Ascending aorta (tissue), 1 donor: ENCODE measurements around a stretch of chr18.

GRCh38 chr18:73240-73680 lies 23.8 kb upstream of the TUBB8B start:
- PRO-cap, result no peak

DNA sequence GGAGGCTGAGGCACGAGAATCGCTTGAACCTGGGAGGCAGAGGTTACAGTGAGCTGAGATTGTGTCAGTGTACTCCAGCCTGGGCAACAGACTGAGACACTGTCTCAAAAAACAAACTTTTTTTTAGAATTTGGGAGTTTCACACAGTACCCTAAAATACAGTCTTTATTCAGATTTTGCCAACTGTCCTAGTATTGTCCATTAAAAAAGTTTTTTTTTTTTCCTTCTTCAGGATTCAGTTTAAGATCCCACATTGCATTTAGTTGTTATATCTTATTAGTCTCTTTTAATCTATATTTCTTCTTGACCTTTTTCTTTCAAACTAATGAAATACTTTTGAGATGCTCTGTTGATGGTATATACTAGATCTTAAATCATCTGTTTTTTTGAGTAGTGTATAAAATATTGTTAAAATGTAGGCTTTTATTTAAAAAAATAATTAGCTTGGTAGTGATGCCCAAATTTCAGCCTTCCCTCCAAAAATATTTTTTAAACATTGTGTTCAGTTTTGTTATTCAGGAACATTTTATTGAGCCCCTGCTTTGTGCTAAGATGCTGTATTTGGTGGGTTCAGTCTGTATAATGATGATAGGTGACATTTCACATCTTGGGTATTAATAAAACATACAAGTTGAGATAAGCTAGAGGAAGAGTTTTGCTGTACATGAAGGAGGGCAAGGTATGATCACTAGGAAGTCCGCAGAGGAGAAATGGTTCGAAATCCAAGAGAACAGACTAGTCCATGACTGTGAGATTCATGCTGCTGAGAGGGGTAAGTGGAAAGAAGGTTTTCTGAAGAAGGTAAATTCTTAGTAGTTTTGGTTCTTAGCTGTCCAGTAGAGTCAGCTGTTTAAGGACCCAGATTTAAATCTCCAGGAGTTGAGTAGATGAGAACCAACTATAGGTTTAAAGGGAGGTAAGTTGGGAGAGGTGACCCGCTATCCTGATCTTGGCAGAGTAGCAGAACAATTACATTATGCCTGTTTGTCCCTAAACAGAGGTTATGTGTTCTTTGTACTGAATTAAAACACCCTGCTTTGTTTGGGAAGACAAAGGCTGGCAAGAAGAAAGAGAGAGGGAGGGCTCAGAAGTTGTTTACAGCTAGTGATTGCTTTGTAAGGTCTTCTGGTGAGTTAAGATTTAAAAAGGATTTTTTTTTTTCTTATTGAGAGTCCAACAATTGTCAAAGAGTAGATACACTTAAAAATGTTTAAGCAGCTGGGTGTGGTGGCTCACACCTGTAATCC lies 36.9 kb downstream of the USP14 start:
- PRO-cap, result no peak

GRCh38 chr18:361980-362208 lies 94.0 kb upstream of the THOC1 start:
- PRO-cap, result no peak

- PRO-cap, result no peak
These were observed 9.2 kb downstream of the TYMS start for GRCh38 chr18:666327-667452.

DNA sequence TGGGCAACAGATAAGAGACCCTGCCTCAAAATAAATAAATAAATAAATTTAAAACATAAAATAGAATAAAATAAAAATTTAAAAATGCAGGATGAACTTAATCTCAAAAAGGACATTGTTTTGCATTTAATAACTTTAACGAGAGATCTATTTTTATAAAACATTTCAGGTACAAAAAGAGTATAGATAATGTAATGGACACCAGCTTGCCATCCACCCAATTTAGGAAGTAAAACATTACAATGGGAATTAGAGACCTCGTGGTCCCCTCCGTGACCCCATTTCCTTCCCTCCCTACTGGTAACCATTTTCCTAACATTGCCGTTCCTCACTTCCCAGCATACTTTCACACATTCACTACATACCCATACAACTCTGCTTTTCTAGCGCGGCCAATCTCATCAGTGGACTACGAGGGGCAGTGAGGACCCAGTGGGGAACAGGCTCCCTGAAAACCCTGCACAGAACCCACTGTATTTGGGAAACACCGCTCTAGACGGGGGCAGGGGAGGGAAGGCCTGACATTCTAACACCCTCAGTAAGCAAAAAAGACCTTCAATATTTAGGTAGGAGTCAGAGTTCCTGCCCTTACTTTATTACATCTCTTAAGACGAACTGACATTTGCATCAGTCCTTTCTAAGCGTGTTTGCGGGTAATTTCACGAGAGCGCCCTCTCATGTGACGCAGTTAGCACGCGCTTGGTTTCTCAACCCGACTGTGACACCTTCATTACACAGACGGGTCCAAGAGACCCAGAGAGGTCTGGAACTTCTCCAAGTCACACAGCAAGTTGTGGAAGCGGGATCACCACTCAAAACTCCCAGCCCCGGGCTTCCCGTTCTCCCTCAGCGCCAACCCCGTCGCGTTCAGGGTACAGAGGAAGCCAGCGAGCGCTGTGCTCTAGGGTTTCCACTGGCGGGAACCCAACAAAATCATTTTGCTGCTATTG lies 1.0 kb downstream of the ENOSF1 start:
- PRO-cap, result bidirectional peak, plus-strand start at position 730 of the sequence, minus-strand start at position 649 of the sequence

DNA sequence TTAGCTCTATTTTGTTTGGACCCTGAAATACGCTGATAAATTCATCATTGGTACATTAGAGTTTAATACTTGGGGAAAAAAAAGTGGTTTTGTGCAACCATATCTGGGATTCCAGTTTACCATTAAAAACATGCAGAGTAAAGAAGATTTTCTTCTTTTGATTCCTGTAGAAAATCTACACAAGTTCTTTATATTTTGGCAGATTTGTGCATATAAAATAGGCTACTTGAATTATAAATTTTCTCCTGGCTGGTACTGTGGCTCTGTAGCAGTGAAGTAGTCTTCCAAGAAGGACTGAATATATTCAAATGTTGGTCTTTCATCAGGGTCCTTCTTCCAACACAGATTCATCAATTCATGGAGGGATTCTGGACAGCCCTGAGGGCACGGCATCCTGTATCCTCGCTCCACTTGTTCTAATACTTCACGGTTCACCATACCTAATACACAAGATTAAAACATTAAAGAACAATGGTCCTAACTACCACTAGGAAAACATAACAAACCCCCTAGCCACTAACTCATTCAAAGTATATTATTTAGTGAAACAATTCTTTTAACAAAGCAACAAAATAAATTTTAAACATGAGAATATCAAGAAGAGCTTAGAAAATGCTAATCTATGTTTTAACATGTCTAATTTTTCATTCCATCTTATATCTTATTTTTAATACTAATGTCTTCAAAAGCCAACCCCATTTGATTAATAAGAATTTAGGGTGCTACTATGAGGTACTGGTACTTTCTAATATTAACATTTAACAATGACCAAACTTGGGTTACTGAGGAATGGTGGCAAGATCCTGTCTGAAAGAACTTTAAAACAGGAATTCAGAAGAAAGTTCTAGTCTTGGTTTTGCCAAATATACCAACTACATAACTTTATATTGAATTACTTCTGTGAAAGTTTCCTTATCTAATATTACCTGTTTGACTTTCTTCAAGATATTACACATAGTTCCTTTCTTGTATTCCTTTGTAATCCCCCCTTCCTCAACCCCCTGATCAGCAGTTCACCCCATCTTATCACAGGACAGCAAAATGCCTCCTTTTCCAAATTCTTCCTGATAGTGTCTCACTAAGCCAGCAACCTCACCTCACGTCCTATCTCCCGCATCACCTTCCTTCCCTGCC lies 12.1 kb upstream of the ENOSF1 start:
- PRO-cap, result no peak

- PRO-cap, result no peak
These were observed 771 bp downstream of the YES1 start for GRCh38 chr18:811180-811762.

DNA sequence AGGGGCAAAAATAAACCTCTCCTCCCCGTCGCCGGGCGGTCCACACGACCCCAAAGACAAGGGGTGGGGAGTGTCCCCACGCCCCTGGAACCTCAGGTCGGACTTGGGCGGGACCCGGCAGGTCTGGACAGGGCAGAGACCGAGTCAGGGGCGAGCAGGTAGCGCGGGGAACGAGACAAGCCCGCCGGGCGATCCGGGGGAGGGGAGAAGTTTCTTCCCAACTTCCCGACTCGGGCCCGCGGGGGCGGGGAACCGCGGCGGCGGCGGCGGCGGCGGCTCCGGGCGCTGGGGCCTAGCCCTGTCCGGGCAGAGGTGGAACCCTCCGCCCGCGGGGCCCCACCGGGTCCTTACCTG lies 302 bp downstream of the YES1 start:
- PRO-cap, result no peak

- PRO-cap, result no peak
These were observed 1.3 kb upstream of the YES1 start for GRCh38 chr18:813435-813722.

- PRO-cap, result no peak
These were observed 27.6 kb upstream of the YES1 start for GRCh38 chr18:839299-840469.

- PRO-cap, result no peak
These were observed 55.2 kb downstream of the METTL4 start for GRCh38 chr18:2515823-2516742.

DNA sequence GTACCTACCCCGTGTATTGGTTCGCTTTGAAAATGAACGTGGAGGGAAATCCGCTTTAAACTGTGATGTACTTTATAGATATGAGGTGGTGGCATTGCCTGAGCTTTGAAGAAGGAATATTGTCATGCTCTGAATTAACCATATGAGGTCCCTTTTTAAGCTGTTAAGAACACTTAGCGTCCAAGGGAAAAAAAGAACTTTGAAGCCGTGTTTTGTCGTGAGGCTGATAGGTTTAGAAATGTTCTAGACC lies 1.3 kb downstream of the SMCHD1 start:
- PRO-cap, result no peak

DNA sequence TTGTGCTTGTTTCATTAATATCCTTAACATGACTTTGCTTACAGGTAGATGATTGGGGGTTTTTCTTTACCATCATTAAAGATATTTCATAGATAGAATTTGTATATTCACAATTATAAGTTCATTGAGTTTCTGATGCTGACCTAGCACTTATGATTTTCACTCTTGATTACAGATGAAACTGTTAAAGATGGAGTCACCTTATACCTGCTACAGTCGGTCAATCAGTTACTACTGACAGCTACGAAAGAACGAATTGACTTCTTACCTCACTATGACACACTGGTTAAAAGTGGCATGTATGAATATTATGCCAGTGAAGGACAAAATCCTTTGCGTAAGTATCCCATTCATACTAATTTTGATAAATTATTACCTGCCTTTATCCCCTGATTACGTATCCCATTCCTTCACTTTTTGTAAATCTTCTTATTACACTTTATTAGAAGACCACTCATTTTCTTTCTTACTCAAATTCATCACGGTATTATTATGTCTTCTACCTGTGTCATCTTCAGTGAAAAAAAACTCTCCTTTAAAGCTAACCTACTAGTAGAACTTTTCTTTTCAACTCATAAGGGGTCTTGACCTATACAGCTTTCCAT lies 11.3 kb downstream of the SMCHD1 start:
- PRO-cap, result no peak

DNA sequence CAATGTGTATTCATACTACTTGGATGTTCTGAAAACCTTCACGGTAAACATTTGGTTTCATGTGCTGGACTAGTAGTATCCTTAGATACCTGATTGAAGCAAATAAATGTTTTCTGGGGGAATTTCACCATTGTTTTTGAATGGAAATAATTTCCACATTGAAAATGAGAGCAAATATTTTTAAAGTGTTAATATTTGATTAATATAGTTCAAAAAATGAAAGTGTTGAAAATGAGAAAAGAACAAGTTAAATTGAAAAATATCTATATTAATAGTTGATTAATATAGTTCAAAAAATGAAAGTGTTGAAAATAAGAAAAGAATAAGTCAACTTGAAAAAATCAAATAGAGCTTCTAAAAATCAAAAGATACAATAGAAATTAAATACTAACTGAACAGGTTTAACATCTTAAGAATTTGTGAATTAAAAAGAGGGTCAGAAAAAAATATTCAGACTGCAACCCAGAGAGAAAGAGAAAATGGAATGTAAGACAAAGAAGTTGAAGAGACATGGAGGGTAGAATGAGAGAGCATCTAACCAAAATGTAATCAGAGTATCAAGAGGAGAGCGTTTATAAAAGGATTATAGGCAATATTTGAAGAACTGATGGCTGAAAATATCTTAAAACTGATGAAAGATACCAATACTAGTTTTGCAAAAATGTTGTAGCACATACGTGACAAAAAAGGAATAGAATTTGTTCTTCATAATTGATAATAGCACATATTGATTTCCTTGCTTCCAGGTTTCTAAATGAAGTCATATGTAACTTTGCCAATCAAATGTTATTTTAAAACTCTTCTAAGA lies 65.3 kb upstream of the EMILIN2 start:
- PRO-cap, result no peak

GRCh38 chr18:2870270-2871063 lies 23.7 kb downstream of the EMILIN2 start:
- PRO-cap, result no peak

GRCh38 chr18:2918265-2919401 lies 71.8 kb downstream of the EMILIN2 start:
- PRO-cap, result no peak

GRCh38 chr18:2919402-2919977 lies 72.7 kb downstream of the EMILIN2 start:
- PRO-cap, result no peak

DNA sequence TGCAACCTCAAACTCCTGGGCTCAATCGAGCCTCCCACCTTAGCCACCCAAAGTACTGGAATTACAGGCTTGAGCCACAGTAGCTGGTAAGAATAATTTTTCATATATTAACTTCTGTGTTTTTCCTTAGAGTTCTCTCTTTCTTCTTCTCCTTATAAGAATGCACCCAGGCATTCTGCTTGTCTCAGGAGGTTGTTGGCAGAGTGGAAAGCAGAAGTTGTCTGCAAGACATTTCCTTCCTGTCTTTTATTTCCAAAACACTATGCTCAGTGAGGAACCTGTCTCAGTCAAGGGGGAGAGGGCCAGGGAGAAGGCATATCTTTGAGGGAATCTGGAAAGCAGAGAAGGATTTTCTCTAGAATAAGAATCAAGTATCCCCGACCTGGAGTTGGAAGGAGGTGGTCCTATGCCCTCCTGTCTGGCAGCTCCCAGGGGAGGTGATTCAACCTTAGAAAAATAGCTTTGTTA lies 3.6 kb upstream of the LPIN2 start:
- PRO-cap, result no peak

DNA sequence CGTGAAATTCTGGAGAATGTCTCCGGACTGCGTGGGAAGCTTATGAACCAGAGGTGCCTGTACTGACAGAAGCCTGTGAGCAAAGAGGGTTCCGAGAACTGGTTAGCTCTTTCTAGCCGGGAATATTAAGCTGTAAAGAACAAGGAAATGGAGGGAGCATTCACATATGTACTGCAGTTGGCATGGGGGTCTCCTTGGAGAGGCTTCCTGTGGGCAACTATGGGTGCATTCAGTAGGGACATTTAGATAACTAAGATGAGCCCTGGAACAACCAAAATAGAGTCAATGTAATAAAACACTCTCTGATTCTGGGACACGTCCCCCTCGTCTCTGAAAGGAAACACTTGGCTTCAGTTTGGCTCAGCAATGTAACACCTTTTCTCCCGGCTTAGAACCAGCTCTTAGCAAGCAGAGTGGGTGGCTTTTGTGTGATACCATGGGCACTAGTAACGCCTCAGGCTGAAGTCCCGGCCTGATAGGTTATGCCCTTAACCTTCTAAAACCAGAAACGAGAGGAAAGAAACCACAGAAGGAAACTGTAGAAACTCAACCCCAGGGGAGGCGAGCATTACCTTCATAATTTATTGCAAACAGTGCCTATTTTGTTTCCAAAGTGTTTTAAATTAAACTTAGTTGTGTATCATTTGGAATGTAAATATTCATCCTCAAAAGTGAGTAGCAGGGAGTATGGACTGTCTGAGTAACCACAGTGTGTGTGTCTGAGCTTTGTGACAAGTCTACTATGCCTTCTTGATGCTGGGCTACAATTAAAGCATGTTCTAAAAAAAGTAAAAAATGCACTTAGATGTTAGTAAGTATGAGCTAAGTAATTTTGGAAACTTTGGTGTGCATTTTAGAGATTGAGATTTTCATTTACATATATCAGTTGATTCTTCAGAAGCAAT lies 48.9 kb upstream of the LPIN2 start:
- PRO-cap, result no peak

- PRO-cap, result no peak
These were observed 81.1 kb upstream of the LPIN2 start for GRCh38 chr18:3093900-3094593.